ENCODE measurements around the gene SSTR4.

DNA sequence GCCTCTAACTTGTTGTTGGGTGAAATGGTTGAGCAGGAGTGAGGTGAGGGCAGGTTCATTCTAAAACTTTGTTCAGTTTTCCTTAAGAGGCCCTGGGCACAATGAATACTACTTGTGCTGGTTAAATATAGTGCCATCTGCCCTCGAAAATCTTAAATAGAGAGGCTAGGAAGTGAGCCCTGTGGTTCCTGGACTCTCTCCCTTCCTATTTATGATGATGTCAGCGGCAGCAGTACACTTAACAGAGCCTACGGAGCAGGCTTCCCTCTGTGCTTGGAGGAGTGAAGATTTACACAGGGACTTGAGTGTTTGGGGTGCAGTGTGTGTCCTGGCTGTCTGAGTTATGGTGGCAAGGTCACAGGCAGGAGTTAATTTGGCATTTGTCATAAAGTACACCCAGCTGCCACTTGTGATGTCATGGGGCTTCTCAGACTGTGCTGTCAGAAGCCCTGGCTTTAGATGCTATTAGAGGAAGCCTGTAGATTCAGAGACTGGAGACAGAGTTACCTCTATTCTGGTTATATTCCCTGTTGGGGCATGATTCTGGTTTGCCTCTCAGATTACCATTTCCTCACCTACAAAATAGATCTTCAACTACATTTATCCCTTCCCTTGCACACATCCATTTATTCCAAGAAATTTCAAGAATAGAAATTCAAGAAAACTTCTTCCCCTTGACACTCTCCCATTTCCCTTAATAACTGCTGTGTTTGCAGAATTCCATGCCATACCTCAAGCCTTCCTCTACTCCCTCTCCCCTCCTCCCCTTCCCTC is 72.0 kb downstream of the SLC24A3 start:
- RRBS: no CpG with 5 or more reads among the region's 3 CpGs

DNA sequence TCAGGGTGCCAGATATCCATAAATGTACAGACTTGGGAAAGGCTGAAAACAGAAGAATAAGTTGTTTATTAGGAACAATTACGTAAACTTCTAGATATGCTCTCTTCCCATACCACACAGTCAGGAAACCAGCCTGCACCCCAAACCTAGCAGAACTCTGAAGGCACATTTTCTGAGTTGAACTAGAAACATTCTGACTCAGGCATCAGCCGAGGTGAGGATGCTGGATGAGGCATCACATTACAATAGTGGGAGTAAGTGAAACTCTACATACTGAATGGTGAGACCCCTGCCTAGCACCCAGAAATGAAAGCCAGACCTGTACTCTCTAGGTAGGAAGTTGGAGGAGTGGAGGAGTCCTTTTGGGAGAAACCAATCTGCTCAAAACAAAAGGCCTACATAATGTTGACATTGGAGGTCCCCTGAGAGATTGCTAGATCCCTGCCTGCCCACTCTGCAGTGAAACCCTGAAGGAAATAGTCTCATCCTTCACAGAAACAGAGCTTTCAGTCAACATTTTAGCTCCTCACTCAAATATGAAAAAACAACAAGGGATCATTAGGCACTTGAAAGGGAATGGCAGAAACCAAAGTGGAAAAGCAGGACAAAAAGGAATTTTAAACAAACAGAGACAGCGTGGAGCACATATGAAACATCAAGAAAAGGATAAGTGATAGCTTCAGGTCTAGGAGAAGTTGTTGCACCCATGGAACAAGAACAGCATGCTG is 205.3 kb downstream of the SLC24A3 start:
- RRBS: no CpG with 5 or more reads among the region's 3 CpGs

DNA sequence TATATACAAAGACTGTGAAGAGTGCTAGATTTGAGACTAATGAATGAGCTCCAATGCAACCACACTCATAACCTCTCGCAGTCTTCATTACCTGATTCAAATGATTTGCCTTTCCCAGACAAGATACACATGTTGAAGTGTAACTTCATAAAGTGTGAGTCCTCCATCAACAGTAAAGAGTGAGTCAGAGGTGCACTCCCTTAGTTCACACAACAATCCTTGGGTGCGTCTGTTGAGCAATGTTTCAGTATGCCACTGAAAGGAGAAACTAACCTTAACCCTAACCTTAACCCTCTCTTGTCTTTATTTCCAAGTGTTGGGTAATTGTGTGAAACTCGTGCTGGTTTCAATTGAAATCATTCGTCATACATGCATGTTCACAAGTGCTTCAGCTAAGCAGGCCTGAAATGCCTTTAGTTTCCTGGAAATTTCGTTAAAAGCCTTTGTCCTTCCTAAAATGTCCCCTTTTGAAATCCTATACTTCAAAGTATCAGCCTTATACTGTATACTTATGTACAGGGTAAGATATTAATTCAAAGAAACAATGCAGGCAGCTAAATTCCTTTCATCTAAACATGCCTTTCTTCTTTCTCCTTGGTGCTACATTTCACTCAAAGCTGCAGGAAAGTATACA is 20.9 kb upstream of the RIN2 start:
- RRBS: no CpG with 5 or more reads among the region's 5 CpGs

GRCh38 chr20:19775771-19776096 is 17.7 kb downstream of the RIN2 start:
- RRBS: no CpG with 5 or more reads among the region's 4 CpGs

DNA sequence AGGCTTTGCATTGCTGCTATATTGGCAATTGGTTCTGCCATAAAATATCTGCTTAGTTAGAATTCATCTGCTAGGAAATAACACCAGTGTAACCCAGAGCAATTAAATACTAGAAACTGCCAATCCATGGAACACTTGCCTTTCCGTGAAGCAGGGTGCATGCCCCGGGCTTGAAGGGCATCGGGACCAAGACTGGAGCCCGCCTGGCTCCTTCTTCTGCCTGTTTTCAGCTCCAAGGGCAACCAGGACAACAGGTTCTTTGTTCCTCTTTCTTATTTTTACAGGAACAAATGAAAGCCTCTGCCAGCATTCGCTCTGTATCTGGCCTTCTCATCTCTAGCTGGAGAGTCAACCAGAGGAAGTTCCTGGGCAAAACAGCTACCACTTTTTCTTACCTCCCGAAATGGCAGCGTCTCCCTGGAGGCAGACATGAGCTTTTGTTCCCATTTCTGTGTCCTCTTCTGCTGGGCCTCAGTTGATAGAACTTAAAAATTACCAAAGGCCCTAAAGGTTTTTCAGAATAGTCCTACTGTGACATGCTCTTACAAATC is 74.2 kb upstream of the NAA20 start:
- RRBS: no CpG with 5 or more reads among the region's 7 CpGs

DNA sequence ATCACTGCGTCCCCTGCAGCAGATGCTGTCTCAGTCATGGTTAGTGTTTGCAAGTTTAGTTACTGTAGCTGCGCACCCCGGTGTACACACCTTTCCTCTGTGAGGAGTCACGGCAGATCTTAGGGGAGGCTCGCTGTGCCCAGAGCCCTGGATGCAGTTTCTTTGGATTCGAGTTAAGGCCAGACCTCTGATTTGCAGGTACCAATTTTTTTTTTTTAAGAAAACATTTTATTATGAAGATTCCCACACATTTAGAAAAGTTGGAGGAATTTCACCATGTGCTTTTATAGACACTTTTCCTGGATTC is 794 bp downstream of the NAA20 start:
- RRBS: no CpG with 5 or more reads among the region's 6 CpGs

DNA sequence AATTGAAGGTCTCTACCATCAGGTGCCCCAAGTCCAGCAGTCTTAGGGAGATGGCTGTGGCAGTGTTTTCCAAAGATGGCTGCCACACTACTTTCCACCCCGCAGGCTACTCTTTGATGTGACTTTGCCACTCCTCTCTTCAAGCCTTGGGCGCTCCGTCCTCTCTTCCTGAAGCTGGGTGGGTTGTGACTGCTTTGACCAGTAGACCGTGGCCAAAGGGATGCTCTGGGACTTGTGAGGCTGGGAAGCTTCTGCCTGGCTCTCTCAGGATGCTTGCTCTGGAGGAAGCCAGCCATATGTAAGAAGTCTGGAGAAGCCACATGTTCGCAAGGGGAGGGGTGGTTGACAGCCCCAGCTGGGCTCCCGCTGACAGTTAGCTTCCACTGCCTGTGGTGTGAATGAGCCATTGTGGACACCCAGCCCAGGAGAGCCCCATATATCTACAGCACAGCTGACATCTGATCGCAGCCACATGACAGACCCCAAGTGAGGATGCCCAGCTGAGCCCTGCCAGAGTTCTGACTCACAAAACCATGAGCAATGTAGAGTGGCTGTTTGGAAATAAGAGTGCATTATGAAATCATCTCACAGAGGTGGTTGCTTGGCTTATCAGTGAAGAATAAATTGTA is 23.8 kb downstream of the CFAP61 start:
- RRBS: no CpG with 5 or more reads among the region's 7 CpGs

GRCh38 chr20:20084351-20084814 is 32.1 kb downstream of the CFAP61 start:
- RRBS: no CpG with 5 or more reads among the region's 9 CpGs

- RRBS: no CpG with 5 or more reads among the region's 1 CpG
Measured at GRCh38 chr20:20197537-20197736, 145.1 kb downstream of the CFAP61 start.

- RRBS: no CpG with 5 or more reads among the region's 2 CpGs
Measured at GRCh38 chr20:20696234-20696860, 16.1 kb downstream of the RALGAPA2 start.

- RRBS: no CpG with 5 or more reads among the region's 50 CpGs
Measured at GRCh38 chr20:21101857-21102669, 23.8 kb upstream of the KIZ start.

DNA sequence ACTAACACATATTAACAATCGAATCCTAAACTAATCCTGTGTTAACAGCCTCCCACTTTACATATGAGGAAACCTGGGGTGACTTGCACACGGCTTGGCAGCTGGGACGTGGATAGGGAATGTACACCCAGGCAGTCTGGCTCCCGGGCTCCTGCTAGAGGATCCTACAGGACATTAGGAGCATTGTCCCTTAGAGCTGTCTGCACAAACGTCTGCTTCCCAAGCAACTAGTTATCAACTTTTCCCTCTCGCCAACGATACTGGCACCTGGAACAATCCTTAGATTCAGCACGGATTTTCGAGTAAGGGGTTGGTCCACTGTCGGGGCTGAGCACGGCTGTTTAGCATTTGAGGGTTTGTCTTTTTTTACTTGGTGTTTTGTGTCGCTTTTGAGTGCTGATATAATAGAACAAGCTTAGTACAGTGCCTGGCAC is 618 bp upstream of the KIZ start:
- RRBS: no CpG with 5 or more reads among the region's 12 CpGs

DNA sequence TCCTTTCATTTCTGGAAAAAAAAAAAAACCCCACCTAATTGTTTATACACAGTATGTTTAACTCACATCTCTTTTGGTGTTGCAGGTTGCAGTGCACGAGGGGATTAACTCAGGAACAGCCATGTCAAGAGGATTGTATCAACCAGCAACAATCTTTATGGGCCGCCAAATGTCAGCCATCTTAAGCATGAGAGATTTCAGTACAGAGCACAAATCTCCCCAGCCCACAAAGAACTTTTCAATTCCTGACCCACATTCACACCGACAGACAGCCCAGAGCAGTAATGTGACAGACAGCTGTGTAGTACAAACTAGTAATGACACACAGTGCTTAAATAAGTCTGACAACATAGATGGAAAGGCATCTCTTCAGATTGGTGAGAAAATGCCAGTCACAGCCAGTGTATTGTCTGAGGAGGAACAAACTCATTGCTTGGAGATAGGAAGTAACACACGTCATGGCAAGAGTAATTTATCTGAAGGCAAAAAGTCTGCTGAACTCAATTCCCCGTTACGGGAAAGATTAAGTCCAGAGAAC is 36.0 kb downstream of the KIZ start:
- RRBS: no CpG with 5 or more reads among the region's 6 CpGs

GRCh38 chr20:21376444-21376931 is 20.8 kb downstream of the NKX2-4 start:
- RRBS: no CpG with 5 or more reads among the region's 2 CpGs

- RRBS: no CpG with 5 or more reads among the region's 12 CpGs
Measured at GRCh38 chr20:22490088-22490685, 94.2 kb downstream of the FOXA2 start.

GRCh38 chr20:22563302-22564632 is 20.6 kb downstream of the FOXA2 start:
- RRBS: no CpG with 5 or more reads among the region's 7 CpGs

DNA sequence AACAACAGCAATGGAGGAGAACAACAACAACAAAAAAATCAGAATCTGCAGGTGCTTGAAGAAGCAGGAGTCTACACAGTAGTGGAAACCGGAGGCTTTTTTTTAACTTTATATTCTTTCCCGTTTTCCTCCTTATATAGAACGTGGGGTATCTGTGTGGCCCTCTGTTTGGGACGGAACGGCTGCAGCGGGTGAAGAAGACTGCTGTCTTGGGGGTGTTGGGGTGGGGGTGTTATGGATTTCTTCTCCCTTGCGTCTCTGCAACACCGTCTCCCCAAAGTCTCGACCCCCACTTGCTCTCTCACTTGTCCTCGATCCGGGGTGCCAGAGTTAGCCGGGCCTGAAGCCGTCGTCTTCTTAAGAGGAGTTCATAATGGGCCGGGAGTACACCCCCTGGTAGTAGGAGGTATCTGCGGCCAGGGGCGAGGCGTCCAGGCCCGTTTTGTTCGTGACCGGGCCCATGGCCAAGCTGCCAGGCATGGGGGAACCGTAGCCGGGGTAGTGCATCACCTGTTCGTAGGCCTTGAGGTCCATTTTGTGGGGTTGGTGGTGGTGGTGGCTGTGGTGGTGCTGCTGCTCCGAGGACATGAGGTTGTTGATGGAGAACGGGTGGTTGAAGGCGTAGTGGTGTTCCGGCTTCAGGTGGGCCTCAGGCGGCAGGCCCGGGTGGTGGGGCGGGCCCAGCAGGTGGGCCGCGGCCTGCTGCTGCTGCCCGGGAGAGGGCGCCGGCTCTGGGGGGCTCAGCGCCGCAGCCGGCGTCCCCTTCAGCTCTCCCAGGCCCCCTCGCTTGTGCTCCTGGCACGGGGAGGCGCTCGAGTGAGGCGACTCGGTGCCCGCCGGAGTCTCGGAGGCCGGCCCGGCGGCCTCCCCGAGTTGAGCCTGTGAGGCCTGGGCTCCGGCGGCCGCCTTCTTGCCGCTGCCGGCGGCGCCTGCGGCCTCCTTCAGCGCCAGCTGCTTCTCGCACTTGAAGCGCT is 2.6 kb downstream of the FOXA2 start:
- RRBS: 19% methylated on average over 25 of the region's 64 CpGs

GRCh38 chr20:23035162-23035416 is at the start of gene SSTR4:
TSS of gene SSTR4 (plus strand) at chr20:23035312.
- RRBS: 1% methylated on average over 13 of the region's 37 CpGs

- RRBS: 8% methylated on average over 16 of the region's 60 CpGs
Measured at GRCh38 chr20:23047074-23048234, 2.0 kb downstream of the THBD start.

GRCh38 chr20:23080410-23081597 is 5.3 kb downstream of the CD93 start:
- RRBS: no CpG with 5 or more reads among the region's 19 CpGs

Measured in renal cortical epithelial cell (primary cell).